Fibroblast of villous mesenchyme (primary cell): ENCODE data around the gene RPS23.

DNA sequence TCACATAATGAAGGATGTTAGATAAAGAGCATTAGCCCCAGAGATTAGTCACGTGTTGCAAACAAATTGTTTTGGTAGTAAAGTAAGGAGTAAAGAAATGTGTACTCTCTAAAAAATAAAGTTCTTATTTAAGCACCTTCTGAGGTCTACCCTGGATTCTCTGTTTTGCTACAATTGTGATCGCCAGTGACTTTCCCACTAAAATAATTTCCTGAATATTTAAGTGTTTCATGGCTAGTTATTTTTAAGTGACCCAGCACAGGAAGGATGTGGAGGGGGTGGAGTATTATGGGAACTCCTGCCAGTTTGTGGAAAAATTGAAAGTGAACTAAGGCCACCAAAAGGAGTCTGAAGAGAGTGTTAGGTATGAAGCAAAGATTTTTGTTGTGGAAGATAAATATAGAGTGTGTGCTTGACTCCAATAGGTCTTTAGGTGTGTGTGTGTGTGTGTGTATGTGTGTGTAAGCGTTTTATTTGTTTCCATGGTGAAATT lies 25.4 kb downstream of the RASGRF2 start:
- CAGE, long polyA plus RNA, result no peak

GRCh38 chr5:81006975-81007525 lies 46.9 kb downstream of the RASGRF2 start:
- CAGE, long polyA plus RNA, result no peak

DNA sequence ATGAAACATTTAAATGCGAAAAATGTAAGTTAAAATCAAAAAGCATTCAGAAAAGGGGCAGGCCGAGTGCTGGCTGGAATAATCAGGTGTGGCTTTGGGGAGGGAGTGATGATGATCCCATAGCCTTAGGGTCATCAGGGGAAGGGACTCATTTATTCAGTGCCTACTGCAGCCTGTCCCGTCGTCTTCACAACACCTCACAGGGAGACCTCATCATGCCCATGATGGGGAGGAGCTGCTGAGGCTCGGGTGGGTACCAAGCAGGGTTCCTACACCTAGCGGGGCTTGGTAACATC lies 4.0 kb downstream of the CKMT2 start:
- CAGE, long polyA plus RNA, result no peak

DNA sequence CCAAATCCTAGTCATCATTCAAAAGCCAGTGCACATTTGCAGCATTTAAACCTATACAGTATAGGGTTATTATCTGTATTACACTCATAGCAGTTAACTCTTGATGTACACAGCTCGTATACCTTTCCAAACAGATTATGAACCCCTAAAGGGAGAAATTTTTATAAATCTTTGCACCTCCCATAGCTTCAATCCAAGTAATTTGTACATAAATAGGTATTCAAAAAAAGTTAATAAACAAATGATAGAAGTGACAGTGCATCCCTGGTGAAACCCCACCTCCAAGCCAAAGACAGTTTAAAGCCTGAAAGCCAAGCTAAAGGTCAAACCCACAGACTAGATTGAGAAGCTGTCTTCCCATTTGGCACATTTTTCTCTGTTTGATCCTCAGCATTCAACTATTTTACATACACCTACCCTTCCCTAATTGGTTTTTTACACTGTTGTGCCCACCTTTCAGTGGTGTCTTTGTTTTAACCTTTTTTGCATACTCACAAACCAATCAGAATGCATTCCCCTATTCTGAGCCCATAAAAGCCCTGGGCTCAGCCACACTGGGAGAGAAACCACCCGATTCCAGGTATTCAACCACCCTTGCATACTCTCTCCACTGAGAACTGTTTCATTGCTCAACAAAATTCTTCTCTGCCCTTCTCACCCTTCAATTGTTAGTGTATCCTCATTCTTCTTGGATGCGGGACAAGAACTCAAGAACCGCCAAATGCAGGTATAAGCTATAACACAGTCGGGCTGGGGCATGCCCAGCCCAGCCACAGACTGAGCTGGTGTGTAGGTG lies 141.3 kb downstream of the SSBP2 start:
- CAGE, long polyA plus RNA, result no peak

DNA sequence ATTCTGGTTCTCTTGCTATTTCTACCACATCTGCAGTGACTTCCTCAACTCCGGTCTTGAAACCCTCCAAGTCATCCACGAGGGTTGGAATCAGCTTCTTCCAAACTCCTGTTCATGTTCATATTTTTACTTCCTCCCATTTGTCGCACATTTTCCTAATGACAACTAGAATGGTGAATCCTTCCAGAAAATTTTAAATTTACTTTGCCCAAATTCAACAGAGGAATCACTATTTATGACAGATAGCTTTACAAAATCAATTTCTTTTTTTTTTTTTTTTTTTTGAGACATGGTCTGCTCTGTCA lies 51.4 kb downstream of the SSBP2 start:
- CAGE, long polyA plus RNA, result no peak

GRCh38 chr5:81755218-81755746 lies 4.4 kb upstream of the SSBP2 start:
- CAGE, long polyA plus RNA, result no peak

- CAGE, long polyA plus RNA, result no peak
These were observed 5.0 kb upstream of the SSBP2 start for GRCh38 chr5:81755915-81756216.

GRCh38 chr5:81787796-81788493 lies 37.0 kb upstream of the SSBP2 start:
- CAGE, long polyA plus RNA, result no peak

- CAGE, long polyA plus RNA, result start-site peak on the minus strand at chr5:82278342-82278370, 916 and 759 reads in 2 replicates
These were observed at the start of gene RPS23 for GRCh38 chr5:82277852-82278862. Gene RPS23, minus strand, starts transcription at chr5:82278354.

DNA sequence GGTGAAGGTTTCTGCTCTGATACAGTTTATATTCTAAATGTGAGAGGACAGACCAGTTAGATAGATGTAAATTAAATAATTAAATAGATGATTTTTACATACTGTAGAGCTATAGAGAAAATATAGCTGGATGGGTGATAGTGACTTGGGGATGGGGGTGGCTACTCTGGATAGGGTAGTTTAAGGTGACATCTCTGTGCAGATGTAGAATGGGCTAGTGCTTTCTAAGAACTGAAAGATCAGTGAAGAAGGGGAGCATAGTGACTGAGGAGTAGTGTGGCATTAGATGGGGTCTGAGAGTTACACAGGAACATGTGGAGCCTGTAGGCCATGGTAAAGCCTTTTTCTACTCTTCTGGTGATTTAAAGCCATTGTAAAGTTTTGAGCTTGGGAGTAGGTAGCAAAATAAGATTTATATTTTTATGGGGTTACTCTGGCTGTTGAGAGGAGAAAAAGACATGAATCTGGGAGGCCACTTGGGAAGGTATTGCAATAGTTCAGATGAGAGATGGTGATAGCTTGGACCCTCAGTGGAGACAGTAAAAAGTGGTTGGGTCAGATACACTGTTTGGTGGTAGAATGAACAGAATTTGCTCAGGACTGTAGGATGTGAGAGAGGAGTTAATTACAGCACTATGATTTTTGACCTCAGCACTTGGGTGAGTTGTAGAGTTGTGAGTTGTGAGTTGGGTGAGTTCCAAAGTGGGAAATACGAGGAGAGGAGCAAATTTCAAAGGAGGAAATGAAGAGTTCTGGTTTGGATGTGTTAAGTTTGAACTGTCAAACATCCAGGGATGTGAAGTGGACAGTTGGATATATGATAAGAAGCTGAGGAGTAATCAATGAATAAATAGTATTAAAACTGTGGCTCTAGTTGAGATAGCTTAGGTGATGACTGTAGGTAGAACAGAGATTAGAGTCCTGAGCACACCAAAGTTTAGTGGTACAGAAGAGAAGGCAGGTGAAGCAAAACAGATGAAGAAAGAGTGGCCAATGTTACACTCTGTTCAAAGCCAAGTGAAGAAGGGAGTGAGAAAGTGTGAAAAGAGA lies 1.6 kb upstream of the RPS23 start:
- CAGE, long polyA plus RNA, result no peak

- CAGE, long polyA plus RNA, result no peak
These were observed 69.2 kb upstream of the RPS23 start for GRCh38 chr5:82347119-82348037.

DNA sequence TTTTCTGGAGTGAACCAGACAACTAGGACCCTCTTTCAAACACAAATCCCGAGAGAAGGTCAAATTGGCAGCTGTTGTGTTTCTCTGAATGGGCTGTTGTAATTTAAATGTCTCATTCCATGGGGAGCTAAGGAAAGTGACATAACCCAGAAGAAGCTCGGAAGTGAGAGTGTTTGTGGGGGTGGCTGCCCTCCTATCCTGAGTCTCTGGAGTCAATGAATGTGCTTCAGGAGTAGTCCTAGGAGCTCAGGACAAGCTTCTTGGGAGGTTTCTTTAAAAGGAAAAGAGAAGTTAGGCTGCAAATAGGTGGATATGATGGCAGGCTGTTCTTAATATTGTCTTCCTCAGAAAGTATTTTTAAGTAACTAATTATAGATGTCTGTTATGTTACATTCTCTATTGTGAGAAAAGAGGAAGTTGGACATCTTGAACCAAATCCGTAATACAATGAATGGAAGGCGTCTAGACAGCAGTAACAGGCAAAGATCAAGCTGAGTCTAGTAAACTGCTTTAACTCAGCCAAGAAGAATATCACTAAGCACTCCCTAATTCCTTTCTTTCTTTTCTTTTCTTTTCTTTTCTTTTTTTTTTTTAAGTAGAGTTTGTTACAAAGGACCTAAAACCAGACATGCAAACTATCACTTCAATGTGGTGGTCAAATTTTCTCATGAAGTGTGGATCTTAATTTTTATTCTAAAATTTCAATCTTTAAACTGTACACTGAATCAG lies 49.9 kb downstream of the TMEM167A start:
- CAGE, long polyA plus RNA, result no peak

DNA sequence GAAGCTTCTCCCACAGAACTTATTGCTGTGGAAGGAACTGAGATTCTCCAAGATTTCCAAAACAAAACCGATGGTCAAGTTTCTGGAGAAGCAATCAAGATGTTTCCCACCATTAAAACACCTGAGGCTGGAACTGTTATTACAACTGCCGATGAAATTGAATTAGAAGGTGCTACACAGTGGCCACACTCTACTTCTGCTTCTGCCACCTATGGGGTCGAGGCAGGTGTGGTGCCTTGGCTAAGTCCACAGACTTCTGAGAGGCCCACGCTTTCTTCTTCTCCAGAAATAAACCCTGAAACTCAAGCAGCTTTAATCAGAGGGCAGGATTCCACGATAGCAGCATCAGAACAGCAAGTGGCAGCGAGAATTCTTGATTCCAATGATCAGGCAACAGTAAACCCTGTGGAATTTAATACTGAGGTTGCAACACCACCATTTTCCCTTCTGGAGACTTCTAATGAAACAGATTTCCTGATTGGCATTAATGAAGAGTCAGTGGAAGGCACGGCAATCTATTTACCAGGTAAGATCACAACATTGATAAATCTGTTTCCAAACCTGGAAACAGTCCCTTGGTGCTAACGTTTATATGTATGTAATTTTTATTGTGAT lies 70.3 kb downstream of the VCAN start:
- CAGE, long polyA plus RNA, result no peak

- CAGE, long polyA plus RNA, result no peak
These were observed 2.5 kb downstream of the EDIL3 start for GRCh38 chr5:84381793-84382998.

- CAGE, long polyA plus RNA, result no peak
These were observed 231.7 kb upstream of the EDIL3 start for GRCh38 chr5:84616472-84616728.

DNA sequence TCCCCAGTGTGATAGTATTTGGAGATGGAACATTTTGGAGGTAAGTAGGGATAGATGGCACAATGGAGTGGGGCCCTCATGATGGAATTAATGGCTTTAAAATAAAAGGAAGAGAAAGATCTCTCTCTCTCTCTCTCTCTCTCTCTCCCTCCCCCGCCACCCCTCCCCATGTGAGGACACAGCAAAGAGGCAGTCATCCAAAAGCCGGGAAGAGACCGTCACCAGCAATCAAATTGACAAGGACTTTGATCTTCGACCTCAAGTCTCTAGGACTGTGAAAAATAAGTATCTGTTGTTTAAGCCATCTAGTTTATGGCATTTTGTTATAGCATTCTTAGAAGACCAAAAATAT lies 644.6 kb upstream of the COX7C start:
- CAGE, long polyA plus RNA, result no peak

DNA sequence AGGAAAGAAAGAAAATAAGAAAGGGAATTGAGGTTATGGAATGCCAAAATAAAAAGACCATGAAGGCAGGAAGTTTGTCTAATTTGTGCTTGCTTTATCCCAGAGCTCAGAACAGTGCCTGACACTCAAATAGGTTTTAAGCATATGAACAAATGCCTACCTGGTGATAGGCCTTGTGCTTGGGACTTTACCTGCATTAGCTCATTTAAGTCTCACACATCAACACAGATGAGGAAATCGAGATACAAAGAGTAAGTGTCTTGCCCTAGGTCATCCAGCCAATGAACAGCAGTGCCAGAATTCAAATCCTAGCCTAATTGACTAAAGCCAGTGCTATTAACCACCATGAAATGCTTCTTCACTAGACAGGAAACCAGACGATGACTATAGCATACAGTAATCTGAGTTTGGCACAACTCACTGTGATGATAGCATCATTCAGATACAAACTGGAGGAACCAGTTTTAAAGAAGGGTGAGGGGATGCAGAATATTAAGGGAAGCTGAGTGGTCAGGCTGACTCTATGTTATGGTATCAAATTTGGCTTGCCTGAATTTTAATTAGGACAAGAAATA lies 147.2 kb upstream of the RASA1 start:
- CAGE, long polyA plus RNA, result no peak

DNA sequence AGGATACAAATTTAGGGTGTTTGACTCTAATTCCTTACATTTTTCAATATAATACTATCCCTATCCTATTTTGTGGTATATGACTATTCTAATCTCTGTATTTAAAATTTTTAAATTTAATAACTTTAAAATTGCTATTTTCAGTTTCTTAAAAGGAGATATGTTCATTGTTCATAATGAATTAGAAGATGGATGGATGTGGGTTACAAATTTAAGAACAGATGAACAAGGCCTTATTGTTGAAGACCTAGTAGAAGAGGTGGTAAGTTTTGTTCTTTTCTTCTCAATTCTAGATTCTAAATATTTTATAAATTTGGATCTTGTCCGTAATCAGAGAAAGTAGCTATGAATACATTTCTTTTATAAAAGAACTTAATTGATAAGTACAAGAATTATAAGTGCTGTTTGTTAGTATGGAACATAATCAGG lies 70.2 kb downstream of the RASA1 start:
- CAGE, long polyA plus RNA, result no peak

DNA sequence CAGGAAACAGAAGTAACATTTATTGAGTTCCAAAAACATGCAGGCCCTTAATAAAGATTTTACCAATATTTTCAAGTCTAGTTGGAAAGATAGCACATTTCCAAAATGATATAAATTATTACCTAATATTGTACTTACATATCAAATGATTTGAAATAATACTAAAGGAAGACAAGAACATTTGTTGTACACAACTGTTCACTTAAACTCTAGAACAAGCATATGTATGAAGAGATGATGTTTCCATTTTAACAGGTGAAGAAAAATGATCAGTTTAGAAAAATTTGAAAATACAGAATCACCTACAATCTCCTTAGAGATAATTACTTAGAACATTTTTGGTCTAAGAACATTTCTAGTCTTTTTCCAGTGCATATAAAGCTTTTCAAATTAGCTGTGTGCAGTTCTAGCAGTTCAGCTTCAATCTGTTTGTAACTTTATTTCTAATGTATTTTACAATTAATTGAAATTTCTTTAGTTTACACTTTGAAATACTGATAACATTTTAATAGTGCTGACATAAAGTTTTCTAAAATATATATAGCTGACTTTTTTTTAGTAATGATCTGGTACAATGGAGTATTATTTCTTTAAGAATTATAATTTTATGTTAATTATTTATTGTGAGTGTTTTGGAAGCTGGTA lies 43.5 kb downstream of the CCNH start:
- CAGE, long polyA plus RNA, result no peak

GRCh38 chr5:88503083-88503396 lies 234.4 kb upstream of the TMEM161B start:
- CAGE, long polyA plus RNA, result no peak